Vermiform appendix (tissue), 1 donor: ENCODE results near the gene ACOT2.

DNA sequence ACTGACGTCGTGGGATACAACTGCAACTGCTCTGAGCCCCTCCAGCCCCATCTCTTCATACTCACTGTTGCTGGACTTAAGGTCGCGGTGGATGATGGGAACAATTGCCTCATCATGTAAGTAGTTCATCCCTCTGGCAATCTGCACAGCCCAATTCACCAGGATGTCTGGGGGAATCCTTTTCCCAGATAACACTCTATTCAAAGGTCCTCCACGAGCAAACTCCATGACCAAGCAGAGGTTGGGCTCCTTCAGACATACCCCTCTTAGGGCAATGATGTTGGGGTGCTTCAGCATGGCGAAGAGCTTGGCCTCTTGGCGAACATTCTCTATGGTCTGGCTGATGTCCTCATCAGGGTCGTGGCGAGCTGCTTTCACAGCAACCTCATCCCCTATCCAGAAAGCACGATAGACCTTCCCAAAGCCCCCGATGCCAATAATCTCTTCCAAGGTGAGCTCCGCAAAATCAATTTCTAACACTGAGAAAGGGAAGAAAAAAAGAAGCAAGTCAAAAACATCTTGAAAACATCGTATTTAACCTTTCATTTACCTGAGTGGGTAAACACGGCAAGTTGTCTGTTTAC lies 8.6 kb downstream of the MAP3K9 start:
- PRO-cap: no peak

GRCh38 chr14:70973011-70973881 lies 66.0 kb downstream of the PCNX1 start:
- PRO-cap: no peak

- PRO-cap: no peak
Observed at GRCh38 chr14:70988245-70988831, 81.1 kb downstream of the PCNX1 start.

DNA sequence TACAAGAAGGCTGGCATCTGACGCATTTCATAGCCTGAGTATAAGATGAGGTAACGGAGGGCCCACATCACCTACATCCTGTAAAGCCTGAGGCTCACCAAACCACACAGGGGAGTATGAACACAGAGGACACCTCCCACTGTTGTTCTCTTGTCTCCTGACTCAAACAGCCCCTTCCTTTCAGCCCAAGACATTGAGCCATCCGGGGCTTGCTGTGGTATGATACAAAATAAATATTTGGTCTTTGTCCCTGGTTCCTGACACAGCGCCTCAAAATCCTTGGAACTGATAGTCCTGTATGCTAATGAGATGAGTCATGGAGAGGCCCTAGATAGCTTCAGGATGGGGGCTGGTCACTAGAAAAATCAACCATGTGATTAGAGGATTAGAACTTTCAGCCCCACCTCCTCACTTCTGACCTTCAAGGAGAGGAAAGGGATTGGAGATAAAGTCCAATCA lies 176.8 kb upstream of the SIPA1L1 start:
- PRO-cap: no peak

- PRO-cap: no peak
Observed at GRCh38 chr14:71181347-71181734, 138.9 kb upstream of the SIPA1L1 start.

DNA sequence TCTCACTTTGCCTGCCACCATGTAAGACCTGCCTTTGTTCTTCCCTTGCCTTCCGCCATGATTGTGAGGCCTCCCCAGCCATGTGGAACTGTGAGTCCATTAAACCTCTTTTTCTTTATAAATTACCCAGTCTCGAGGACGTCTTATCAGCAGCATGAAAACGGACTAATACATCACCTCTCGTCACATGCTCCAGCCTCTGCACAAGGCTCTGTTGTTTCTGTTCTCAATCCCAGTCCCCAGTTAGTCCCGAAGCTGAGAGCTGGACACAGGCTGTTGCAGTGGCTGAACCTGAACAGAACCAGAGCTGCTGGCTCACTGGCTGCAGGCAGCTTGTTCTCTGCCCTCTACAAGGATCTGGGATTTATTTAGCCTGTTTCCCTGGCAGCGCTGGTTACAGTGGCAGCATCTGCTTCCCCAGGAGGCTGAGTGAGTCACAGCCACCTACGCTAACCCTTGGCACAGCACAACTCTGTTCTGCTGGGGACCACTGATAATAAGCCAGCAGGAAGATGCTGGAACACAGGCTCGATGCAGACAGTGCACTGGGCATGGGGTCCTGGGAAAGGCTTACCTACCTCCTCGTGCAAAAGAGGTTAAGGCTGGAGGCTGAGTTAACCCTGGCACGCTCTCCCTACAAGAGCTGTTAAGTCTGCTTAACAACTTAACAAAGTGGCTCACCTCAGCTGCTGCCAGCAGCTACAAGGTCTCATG lies 113.5 kb upstream of the SIPA1L1 start:
- PRO-cap: no peak

GRCh38 chr14:71932865-71933736 lies 872 bp downstream of the RGS6 start:
- PRO-cap: no peak

GRCh38 chr14:72544404-72545237 lies 349.3 kb downstream of the DPF3 start:
- PRO-cap: no peak

- PRO-cap: no peak
Observed at GRCh38 chr14:72554125-72554902, 339.6 kb downstream of the DPF3 start.

- PRO-cap: no peak
Observed at GRCh38 chr14:72643286-72643933, 250.5 kb downstream of the DPF3 start.

DNA sequence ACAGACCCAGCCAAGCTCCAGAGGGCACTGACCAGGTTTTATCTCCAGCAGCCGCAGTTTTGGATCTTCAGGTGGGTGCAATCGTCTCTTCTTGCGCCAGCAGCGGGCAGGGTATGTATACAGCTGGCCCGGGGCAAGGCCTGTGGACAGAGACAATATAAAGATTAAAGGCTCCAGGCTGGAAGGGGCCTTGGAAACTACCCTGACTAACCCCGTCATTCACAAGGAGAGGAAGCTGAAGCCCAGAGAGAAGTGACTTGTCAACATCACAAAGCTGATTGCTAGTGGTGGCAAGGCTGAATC lies 140.7 kb downstream of the DPF3 start:
- PRO-cap: no peak

DNA sequence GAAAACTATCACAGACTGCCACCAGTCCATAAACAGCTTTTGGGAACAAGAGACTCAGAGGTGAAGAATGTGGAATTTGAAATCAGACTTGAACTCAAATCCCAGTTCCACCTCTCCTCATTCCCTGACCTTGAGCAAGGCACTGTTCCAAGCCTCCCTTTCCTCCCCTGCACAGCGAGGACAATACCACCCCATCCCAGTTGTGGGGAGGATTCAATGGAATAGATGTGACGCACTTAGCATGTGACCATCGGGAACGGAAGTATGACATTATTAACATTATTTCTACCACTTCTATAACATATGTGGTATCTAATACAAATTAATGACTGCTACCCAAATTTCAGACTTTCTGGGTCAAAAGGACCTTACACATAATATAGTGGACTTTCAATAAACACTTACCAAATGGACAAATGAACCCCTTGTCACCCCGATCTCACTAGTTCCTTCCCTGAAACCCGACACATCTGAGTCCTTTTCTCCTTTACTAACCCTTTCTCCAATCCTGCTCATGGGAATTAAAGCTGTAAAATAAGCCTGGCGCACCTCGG lies 63.4 kb downstream of the DPF3 start:
- PRO-cap: no peak

DNA sequence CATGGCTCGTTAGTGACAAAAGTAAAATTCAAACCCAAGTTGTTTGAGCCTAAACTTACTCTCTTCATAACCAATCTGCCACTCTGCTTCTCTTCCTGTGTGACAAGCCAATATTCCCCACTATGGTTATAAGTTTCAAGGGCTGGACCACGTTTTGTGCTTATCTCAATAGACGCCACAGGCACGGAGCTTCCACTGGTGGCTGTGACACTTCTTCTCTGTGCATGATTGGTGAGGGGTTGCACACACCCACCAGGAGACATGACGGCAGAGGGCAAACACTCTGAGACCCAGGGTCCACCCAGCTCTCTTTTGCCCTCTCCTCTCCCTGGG lies 44.9 kb downstream of the DPF3 start:
- PRO-cap: no peak

DNA sequence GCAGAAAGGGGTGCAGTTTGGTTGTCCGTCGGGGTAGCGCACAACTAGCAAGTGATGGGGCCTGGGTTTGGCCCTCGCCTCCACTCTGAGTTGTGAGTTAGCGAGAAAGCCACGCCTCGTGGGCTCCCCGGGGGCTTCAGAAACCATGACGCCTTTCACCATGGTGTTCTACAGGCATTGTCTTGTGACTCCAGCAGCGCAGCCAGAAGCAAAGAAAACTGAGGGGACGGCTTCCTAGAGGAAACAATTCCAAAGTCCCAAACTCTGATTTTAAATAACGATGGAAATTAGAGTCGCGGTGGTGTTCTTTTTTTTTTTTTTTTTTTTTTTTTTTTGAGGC lies 743 bp downstream of the DCAF4 start:
- PRO-cap: bidirectional peak, plus-strand start at position 177 of the sequence, minus-strand start at position 53 of the sequence

DNA sequence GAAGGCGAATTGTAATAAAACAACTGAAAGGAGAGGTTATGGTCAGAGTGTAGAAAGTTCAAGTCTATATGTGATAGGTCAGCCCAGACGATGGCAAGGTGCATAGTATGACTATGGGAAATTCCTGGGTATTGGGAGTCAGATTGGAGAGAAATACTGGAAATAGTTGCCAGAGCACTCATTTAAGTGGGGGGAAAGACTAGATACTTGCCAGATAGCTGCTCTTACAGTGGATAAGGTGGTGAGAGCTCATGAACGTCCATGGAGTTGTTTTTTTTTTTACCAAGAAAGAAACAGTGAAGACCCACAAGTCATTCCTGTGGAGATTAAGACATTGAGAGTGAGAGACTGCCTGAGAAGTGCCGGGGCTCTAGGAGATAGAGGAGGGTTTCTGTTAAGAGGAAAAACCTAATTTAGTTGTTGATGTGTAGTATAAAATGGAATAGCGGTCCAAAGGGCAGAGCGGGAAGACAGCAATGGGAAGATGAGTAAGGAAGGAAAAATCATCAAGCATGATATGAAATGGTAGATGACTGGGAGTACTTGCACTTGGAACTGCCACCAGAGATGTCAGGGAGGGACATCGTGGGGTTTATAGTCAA lies 20.4 kb upstream of the PSEN1 start:
- PRO-cap: no peak

GRCh38 chr14:73129194-73130369 lies 6.7 kb upstream of the PSEN1 start:
- PRO-cap: no peak

- PRO-cap: bidirectional peak, plus-strand start at chr14:73569309, minus-strand start at chr14:73569200
Observed at GRCh38 chr14:73569010-73569644, at the start of gene ACOT2. Gene ACOT2, plus strand, starts transcription at chr14:73569213.

DNA sequence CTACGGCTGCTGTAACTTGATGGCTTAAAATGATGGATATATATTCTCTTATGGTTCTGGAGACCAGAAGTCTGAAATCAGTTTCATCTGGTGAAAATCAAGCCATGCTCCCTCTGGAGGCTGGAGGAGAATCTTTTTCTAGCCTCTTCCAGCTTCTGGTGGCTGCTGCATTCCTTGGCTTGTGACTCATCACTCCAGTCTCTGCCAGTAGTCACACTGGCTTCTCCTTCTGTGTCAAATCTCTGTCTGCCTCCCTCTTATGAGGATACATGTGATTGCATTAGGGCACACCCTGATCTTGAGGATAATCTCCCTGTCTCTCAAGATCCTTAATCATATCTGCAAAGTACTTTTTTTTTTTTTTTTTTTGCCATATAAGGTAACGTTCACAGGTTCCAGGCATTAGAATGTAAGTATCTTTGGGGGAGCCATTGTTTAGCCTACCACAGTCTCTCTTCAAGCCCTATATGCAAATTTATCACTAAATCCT lies 17.7 kb downstream of the DNAL1 start:
- PRO-cap: no peak

- PRO-cap: no peak
Observed at GRCh38 chr14:73737880-73738295, 22.2 kb downstream of the MIDEAS start.

DNA sequence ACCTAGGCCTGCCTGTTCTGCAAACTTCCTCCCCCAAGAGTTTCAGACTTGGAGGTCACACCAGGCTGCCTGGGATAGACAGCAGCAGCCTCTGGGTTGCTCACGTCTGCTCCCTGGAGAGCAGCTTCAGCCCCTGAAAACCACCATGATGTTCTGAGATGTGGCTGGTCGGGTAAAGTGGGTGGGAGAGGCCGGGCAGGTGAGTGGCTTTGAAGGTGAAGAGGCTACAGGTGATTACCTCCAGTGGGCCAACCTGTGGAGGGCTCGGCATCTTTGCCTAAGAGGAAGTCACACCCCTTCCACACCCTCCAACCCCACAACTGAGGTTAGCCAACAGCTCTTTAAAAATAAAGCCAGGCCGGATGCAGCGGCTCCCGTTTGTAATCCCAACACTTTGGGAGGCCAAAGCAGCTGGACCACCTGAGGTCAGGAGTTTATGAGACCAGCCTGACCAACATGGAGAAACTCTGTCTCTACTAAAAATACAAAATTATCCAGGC lies 8.8 kb downstream of the MIDEAS start:
- PRO-cap: no peak